ENCODE measurements around a stretch of chr3.

GRCh38 chr3:19945250-19946413 lies 1.3 kb upstream of the RAB5A start:
- PRO-cap: no peak

DNA sequence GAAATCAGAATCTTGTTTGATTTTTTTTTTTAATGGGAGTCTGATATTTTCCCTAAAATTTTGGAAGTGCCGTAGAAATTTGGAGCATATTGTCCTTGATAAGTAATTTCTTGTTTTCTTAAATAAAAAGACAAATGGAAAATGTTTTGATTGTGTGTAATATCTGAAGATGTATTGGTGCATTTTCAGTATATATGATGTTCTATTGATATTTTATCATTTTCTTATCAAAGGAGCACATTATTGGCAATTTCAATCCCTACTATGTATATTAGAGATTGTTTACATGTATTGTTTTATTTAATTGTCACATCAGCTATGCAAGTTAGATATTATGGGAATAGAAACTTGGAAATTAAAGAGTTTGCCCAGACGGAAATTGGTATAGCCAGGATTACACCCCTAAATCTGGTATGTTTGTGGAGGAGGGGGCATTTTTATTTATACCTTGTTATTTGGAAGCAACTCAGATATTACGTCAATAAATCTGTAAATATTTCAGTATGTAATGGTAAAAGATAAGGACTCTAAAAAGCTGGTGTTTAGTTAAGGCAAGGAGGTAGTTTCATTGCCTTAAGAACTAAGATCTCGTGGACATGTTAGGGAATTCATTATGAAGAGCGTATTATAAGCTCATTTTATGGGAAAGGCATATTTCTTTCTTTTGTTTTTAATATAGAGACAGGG lies 2.0 kb downstream of the RAB5A start:
- PRO-cap: no peak

- PRO-cap: no peak
Observed at GRCh38 chr3:20038498-20039496, 1.4 kb upstream of the KAT2B start.

- PRO-cap: no peak
Observed at GRCh38 chr3:20119427-20120016, 66.5 kb downstream of the SGO1 start.

- PRO-cap: no peak
Observed at GRCh38 chr3:20141684-20142525, 44.1 kb downstream of the SGO1 start.

DNA sequence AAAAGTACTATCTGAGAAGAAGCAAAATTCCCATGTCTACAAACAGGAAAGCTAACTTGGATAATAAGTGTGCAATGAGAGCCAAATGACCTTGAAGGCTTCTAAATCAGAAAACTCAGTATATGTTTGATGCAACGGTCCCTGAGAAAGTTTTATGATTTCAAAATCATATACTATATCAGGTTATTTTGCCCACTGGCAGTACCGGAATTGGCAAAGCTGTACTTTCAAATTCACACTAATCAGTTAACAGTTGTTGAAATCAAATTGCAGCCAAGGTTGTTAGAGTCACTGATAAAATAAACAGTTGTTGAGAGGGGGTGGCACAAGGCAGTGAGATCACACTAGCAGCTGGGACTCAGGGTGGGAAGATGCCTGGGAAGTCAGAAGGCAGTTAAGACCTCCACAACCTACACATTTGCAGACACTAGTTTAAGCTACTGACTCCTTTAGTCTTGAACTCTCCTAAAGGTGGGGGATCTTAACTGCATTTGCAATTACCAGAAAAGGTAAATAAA lies 106.0 kb downstream of the ZNF385D start:
- PRO-cap: no peak

GRCh38 chr3:21672551-21672828 lies 78.5 kb downstream of the ZNF385D start:
- PRO-cap: no peak

DNA sequence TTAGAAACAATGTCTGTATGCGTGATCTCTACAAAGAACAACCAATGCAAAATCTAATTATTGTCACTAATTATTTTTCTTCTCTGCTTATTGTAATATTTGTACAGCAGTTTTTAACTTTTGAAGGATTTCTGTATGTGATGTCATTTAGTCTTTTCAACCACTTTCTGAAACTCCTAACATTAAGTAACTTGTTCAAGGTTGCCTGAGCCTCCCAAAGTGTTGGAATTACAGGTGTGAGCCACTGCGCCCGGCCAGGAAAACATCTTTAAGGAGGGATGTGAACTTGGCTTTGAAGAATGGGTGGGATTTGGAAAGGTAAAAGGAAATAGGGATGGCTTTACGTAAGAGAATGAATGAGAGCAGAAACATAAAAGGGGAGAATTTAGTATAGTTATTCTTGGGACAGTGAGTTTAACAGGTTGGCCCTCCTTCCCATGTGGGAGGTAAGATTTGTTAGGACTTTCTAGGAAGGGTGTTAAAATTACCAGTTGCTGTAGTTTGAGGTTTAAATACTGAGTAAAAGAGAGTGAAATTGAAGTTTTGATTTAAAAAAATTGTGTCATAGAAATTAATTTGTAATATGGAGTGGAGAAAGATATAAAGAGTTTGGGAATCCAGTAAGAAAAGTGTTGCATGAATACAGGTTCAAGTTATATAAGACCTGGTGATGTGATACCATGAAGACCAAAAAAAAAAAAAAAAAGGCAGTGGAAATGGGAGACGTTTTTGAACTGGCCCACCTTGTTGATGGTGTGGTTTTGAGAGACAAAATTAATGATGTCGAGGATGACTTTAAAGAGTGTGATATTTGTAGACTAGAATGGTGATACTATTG lies 23.4 kb downstream of the UBE2E2 start:
- PRO-cap: no peak

DNA sequence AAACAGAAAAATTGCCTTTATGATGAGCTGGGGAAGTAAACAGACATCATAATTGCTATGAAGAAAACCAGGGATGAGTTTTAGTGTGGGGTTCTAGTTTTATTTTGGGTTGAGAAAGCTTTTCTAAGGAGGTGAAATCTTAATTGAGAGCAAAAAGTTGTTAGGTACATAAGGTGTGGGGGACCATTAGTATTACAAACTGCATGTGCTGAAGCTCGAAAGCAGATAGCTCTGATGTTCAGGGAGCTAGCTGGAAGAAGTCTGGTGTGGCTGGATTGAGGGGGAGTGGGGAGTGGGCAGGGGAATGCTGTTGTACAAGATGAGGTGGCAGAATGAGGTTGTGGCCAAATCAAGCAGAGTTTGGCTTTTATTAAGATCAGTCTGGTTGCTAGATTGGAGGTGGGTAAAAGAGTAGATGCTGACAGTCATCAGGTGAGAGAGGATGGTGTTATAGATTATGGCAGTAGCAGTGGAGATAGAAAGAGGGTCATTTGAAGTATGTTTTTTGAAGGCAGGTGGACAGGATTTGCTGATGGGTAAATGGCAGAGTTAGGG lies 32.1 kb downstream of the UBE2E2 start:
- PRO-cap: no peak

- PRO-cap: no peak
Observed at GRCh38 chr3:23389628-23390161, 186.6 kb downstream of the UBE2E2 start.

- PRO-cap: no peak
Observed at GRCh38 chr3:23524416-23524624, 281.4 kb upstream of the UBE2E1 start.

DNA sequence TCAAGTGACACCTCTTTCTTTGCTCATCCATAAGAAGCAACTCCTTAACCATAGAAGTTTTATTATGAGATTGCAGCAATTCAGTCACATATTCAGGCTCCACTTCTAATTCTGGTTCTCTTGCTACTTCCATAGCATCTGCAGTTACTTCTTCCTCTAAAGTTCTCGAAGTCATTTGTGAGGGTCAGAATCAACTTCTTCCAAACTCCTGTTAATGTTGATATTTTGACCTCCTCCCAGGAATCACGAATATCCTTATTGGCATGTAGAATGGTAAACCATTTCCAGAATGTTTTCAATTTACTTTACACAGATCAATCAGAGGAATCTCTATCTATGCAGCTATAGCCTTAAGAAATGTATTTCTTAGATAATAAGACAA lies 27.5 kb downstream of the THRB start:
- PRO-cap: no peak

DNA sequence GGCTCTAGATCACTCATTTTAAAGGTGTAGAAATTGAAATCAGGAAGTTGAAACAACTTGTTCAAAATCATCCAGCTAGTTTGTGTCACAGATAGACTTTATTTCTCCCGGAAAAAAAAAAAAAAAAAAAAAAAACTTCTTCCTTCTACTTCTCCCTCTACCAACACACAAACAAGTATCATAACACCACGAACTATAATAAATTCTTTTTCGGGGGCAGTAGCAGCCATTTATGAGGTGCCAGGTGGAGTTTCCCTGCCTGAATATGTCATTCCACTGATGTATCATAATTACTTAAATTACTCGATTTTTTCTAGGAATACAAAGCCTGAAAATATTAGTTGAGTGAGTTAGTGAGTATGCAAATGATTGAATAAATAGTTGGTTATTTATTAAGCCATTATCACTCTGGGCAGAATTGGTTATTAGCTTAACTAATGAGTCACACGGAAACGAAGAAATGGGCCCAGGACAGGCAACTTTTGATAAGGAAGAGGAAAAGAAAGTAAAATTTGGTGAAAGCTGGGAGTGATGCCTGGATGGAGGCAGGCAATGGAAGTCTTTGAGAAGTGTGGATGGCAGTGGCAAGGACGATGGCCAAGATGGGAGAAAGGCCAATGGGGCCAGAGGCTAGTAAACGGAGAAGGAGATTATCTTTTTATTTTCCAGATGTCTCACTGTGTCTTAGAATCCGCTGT lies 315.8 kb upstream of the THRB start:
- PRO-cap: no peak

DNA sequence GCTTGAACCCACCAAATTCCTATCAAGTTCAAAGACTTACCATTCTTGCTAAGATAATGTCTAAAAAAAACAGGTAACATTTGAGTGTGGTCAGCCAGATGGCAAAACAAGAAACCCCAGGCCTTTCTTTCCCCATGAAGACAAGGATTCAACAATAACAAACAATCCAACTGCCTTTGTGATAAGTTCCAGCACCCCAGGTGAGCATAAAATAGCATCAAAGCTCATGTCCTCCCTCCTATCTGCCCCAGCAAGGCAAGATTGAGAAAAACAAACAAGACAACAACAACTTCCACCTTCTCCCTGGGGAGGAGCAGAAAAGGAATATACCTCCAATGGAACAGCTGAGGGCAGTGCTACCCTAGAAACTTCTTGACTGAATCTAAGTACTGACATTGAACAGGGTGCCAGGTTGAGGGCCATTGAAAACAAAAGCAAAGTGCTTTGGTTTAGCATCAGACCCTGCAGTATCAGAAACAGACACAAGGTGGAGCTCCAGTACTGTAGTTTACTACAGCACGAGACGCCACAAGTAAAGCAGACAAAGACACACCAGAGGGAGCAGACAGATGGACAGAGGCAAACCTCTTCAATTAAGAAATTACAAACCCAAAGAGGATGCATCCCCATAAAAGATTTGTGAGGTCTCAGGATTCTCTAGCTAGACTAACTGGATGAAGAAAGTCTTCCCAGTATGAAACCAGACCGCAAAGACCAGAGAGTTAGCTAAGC lies 16.8 kb downstream of the TOP2B start:
- PRO-cap: no peak

GRCh38 chr3:27329282-27329702 lies 39.9 kb downstream of the NEK10 start:
- PRO-cap: no peak

DNA sequence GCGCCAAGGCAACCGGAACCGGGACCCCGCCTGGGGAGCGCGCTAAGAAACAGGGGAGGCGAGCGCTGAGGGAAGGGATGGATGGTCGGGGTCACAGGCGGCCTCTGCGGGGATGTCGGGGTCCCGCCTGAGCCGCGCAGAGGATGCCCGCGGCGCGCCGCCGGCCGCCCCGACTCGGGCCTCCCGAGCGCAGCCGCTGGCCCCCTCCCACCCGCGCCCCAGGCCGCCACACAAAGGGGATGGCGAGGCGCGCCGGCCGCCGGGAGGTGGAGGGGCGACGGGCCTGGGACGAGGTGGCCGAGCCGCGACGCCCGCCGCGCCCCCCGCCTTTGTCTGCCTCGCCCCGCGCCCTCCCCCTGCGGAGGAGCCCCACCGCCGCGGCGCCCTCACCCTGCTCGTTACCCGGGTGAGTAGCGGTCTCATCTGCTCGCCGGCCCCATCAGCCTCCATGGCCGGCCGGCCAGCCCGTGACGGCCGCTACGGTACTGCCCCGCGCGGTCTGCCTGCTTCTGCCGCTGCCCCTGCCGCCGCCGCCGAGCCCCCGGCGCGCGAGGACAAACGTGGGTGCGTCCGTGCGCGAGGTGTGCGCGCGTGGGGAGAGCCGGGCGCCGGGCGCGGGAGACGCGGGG lies 393 bp downstream of the SLC4A7 start:
- PRO-cap: bidirectional peak, plus-strand start at position 233 of the sequence, minus-strand start at position 44 of the sequence; unidirectional peak, minus-strand start at position 501 of the sequence

DNA sequence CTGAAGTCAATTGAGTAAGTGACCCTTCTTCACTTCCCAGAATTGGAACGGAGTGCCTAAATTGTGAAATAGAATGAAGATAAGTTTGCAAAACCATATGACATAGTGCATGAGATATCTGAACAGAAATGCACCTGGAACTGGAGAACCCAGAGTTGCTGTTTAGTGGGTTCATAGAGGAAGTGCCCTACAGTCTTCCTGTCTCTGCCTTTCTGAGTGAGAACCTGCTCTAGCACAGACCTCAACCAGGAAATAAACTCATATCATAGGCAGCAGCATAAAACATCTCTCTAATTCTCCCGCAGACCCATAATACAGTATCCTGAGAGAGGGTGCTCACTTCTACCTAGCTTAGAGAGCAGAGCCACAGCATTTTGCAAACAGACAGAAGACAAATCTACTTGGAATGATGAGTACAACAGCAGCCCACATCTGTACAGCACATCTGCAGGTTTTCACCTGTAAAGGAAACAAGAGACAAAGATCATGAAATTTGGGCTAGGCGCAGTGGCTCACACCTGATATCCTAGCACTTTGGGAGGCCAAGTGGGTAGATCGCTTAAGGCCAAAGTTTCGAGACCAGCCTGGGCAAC lies 82.7 kb downstream of the EOMES start:
- PRO-cap: no peak

- PRO-cap: no peak
Observed at GRCh38 chr3:28575105-28575813, 226.6 kb upstream of the AZI2 start.

DNA sequence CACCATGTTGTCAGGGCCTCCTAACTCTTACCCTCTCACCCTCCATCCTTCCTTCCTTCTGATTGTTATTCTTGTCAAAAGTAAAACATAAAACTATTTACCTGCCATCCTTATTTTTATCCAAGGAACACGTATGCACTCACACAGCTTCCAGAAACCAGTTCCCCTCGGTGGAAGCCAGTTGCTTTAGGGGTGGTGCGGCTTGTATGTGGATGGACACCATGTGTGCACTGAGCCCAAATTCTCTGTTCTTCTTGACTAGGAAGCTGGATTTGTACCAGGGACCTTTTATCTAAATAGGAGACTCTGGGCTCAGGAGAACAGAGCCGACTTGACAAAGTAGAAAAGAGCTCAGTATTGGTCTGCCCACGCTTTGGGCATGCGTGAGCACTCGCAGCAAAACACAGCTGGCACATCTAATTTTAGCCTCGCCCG lies 1.2 kb upstream of the RBMS3 start:
- PRO-cap: no peak

GRCh38 chr3:29282521-29283711 lies 2.0 kb downstream of the RBMS3 start:
- PRO-cap: no peak